Pericardium fibroblast (primary cell): Measurements from ENCODE around the gene AEN.

- RAMPAGE, long total RNA, result no peak
Measured at GRCh38 chr15:85794977-85795408, 268 bp upstream of the KLHL25 start.

DNA sequence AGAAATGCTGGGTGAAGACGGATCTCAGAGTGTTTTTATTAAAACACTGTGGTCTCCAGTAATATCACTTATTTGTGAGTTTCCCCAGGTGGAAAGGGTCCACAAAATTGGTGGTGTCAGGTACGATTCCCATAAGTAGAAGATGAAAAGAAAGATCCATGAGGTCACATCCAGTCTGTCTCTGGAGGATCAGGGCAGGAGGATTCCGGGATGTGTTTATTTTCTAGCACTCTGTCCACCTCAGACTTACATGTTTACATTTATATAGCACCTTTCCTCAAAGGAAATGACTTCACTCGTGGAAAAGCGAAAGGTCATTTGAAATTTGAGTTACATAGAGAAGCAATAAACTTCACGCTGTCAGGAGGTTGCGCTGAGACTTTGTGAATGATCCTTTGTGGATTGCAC lies 540.4 kb downstream of the AGBL1 start:
- RAMPAGE, long total RNA, result no peak

DNA sequence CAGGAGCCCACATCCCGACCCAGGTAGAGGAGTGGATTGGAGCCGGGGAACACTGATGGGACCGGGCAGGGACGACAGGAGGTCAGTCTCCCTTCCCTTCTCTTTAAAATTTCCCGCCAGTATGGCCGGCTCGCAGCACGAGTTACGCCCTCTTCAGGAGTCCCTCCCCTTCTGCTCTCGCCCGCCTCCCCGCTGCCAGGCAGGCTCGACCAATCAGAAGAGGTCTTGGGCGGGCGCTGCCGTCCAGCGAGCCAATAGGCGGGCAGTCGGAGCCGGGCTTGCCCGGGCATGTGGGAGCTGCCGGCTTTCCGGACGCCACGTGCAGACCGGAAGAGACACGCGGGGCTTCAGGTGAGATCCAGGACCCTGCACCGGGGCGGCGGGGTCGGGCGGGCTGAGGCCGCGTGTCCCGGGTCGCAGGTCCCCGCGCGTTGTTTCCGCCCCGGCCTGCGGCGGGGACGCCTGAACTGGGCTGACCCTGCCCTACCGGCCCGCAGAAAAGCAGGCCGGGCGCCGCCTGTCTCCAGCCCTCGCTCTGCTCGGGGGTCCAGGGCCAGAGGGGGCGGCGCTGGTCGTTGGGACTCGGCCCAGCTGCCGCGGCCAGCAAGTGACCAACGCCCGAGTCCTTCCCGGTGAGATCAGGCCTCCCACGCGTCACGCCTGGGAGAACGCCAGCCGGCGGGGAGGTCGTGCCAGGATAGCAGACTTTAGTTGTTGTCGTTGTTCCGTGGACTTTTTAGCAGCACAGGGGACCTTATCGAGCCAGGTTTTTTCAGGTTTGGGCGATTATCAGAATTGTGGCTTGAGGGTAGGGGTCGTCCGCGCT lies at the start of gene AEN:
TSS of gene AEN (plus strand) at position 309 of the 826 bp plus-strand sequence.
- RAMPAGE, long total RNA, result start-site peak on the plus strand centred at position 293 of the sequence, 81 bp wide, 61 and 14 reads in 2 replicates

GRCh38 chr15:88884644-88885006 lies 10.7 kb downstream of the HAPLN3 start:
- RAMPAGE, long total RNA, result no peak

GRCh38 chr15:88904482-88905084 lies 8.6 kb downstream of the MFGE8 start:
- RAMPAGE, long total RNA, result no peak

GRCh38 chr15:89017288-89018246 lies 70.7 kb upstream of the ABHD2 start:
- RAMPAGE, long total RNA, result no peak

- RAMPAGE, long total RNA, result no peak
Measured at GRCh38 chr15:89113189-89114016, 25.1 kb downstream of the ABHD2 start.

GRCh38 chr15:89121349-89121975 lies 33.2 kb downstream of the ABHD2 start:
- RAMPAGE, long total RNA, result no peak

- RAMPAGE, long total RNA, result no peak
Measured at GRCh38 chr15:89122426-89122753, 34.1 kb downstream of the ABHD2 start.

GRCh38 chr15:89136511-89137410 lies 48.5 kb downstream of the ABHD2 start:
- RAMPAGE, long total RNA, result no peak

DNA sequence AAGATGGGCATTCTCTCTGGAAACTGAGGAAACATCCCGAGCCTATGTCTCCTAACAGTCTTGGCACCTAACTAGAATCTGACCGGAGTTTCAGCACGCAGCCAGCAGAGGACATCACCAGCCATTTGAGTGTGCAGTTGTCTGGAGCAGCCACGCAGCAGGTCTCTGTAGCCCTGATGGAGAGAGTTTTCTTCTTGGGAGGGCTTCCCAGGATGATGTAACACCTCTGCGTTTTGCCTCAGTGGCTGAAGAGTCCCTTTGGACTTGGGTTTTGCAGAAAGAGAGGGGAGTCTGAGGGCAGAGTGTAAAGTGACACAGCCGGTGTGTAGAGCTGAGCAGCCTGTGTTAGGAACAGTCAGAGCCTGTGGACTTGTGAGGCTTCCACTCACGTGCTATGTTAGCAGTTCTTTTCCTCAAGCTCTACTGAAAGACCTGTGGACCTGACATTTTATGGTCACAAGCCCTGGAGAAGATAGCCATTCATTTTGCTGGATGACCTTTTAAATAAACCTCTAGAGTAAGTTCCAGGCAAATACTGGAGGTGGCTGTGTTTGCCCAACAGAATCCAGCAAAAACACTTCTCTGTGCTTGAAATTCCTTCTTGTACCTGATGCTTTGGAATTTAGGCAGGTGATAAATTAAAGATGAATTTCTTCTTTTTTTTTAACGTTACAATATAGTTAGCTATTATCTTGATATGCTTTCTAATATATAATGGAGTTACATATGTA lies 51.7 kb downstream of the ABHD2 start:
- RAMPAGE, long total RNA, result no peak

- RAMPAGE, long total RNA, result no peak
Measured at GRCh38 chr15:89196677-89197455, 24.5 kb downstream of the RLBP1 start.

- RAMPAGE, long total RNA, result no peak
Measured at GRCh38 chr15:89315434-89316337, 18.9 kb downstream of the POLG start.

GRCh38 chr15:89575788-89576743 lies 797 bp downstream of the TICRR start:
- RAMPAGE, long total RNA, result no peak

GRCh38 chr15:89632822-89634093 lies 22.0 kb downstream of the KIF7 start:
- RAMPAGE, long total RNA, result no peak

- RAMPAGE, long total RNA, result no peak
Measured at GRCh38 chr15:89683026-89683881, 4.1 kb upstream of the PLIN1 start.

GRCh38 chr15:89805177-89805870 lies 9.3 kb downstream of the ANPEP start:
- RAMPAGE, long total RNA, result no peak

DNA sequence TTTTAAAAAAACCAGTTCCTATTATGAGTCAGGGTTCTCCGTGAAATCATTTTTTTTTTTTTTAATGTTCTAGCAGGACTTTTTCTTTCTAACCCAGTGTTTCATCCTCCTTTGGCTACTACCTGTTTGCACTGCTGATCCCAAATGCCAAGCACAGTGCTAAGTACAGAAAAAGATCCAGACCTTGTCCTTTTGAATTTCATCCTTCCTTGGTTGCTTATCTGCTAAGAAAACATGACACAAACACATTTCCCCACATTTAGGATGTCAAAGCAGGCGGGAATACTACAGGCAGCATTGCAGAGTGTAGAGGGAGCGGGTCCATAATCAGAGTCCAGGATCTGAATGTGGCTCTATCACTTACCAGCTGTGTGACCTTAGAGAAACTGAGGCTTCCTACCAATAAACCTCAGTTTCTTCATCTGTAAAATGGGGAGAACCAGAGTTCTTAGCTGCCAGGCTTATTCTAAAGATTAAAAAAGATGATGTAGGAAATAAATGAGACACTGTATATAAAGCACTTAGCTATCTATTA lies 37.2 kb upstream of the ANPEP start:
- RAMPAGE, long total RNA, result no peak

DNA sequence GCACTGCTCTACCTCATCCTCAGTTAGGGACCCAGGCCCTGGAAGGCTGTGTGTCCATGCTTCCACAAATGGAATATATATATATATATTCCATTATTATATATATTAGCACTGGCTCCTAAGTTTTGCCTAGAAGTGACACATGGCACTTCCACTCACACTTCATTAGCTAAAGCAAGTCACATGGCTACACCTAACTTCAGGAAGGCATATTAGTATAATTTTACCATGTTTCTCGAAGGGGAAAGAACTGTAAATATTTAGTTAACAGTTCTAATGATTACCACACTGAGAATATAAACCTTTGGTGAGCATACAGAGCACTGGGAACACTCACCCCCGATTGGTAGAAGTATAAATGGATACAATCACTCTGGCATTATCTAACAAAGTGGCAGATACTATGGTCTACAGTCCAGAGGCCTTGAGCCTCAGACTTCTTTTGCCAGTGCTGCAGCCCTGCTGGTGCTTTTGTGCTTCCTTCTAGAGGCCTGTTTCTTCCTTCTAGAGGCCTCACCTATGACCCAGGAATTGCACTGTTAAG lies 28.6 kb downstream of the AP3S2 start:
- RAMPAGE, long total RNA, result no peak

GRCh38 chr15:90049765-90050570 lies 48.8 kb downstream of the ZNF710 start:
- RAMPAGE, long total RNA, result no peak